ENCODE measurements around the genes TIMM29 and PRKCSH.

GRCh38 chr19:10817220-10818180 is 18.5 kb downstream of the TMED1 start:
- PRO-cap, 8 experiments: peak in 5 of 8 experiments; most common plus-strand start chr19:10817480 (in 4)

GRCh38 chr19:10828872-10829776 is 6.9 kb downstream of the TMED1 start:
- PRO-cap, 8 experiments: no peak in any of the 8 experiments

GRCh38 chr19:10867914-10868433 is 3.4 kb upstream of the CARM1 start:
- PRO-cap, 8 experiments: no peak in any of the 8 experiments

- PRO-cap, 8 experiments: peak in 7 of 8 experiments; most common plus-strand start chr19:10928810 (in 4); most common minus-strand start chr19:10928668 (in 7)
Observed at GRCh38 chr19:10928498-10929515, at the start of gene TIMM29. TSS of gene TIMM29 (plus strand) at chr19:10928811.

DNA sequence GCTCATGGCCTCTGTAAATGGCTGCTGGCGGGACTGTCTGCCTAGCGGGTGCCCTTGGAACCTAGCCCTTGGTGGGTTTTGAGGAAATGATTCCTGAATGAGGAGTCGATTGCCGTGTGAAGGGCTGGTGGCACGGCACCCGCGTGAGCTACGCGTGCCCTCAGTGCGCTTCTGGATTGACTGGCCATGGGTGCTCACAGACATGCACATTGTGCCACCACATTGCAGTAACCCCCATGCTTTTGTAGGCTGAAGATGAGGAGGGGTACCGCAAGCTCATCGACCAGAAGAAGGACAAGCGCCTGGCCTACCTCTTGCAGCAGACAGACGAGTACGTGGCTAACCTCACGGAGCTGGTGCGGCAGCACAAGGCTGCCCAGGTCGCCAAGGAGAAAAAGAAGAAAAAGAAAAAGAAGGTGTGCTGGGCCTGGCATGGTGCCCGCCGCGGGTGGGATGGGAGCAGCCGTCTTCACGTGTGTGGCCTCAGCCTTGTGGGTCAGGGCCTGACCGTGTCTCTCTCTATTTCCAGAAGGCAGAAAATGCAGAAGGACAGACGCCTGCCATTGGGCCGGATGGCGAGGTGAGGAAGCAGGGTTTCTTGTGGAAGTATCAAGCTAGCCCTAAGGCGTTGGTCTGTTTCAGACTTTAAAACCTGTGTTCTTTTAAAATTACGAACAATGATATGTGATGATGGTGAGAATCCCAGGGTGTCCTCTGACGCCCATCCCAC is 35.3 kb downstream of the SMARCA4 start:
- PRO-cap, 8 experiments: no peak in any of the 8 experiments

GRCh38 chr19:11058155-11058971 is 30.9 kb upstream of the LDLR start:
- PRO-cap, 8 experiments: peak in 2 of 8 experiments; most common minus-strand start chr19:11058343 (in 2)

GRCh38 chr19:11089591-11089692 is 179 bp downstream of the LDLR start:
- PRO-cap, 8 experiments: no peak in any of the 8 experiments

DNA sequence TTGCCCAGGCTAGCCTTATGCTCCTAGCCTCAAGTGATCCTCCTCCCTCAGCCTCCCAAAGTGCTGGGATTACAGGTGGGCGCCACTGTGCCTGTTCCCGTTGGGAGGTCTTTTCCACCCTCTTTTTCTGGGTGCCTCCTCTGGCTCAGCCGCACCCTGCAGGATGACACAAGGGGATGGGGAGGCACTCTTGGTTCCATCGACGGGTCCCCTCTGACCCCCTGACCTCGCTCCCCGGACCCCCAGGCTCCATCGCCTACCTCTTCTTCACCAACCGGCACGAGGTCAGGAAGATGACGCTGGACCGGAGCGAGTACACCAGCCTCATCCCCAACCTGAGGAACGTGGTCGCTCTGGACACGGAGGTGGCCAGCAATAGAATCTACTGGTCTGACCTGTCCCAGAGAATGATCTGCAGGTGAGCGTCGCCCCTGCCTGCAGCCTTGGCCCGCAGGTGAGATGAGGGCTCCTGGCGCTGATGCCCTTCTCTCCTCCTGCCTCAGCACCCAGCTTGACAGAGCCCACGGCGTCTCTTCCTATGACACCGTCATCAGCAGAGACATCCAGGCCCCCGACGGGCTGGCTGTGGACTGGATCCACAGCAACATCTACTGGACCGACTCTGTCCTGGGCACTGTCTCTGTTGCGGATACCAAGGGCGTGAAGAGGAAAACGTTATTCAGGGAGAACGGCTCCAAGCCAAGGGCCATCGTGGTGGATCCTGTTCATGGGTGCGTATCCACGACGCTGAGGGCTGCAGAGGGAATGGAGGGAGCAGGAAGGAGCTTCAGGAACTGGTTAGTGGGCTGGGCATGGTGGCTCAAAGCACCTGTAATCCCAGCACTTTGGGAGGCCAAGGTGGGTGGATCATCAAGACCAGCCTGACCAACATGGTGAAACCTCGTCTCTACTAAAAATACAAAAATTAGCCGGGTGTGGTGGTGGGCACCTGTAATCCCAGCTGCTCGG is 24.1 kb downstream of the LDLR start:
- PRO-cap, 8 experiments: no peak in any of the 8 experiments

GRCh38 chr19:11135799-11136916 is 19.4 kb downstream of the SPC24 start:
- PRO-cap, 8 experiments: no peak in any of the 8 experiments

GRCh38 chr19:11159633-11160411 is 4.2 kb upstream of the SPC24 start:
- PRO-cap, 8 experiments: no peak in any of the 8 experiments

GRCh38 chr19:11168408-11169058 is 13.0 kb upstream of the SPC24 start:
- PRO-cap, 8 experiments: no peak in any of the 8 experiments

DNA sequence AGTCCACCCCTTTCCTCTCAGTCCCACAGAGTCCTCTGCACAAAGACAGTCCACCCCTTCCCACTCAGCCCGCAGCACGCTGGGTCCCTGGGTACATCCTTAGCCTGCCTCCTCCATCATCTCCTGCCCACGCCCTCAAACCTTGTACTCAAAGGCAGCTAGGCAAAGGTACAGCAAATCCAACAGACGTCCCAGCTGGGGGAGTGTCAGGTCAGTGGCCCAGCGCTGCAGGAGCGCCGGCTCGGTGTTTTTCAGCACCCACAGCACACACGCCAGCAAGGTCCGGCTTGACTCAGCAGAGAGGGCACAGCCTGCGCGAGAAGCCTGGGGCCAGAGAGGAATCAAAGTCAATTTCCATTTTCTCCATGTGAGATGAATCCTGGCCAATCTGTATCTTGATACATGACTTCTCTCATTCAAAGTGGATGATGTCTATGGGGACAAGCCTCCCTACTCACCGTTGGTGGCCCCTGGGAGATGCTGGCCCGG is 19.5 kb upstream of the KANK2 start:
- PRO-cap, 8 experiments: no peak in any of the 8 experiments

- PRO-cap, 8 experiments: no peak in any of the 8 experiments
Observed at GRCh38 chr19:11373360-11374128, 922 bp upstream of the SWSAP1 start.

DNA sequence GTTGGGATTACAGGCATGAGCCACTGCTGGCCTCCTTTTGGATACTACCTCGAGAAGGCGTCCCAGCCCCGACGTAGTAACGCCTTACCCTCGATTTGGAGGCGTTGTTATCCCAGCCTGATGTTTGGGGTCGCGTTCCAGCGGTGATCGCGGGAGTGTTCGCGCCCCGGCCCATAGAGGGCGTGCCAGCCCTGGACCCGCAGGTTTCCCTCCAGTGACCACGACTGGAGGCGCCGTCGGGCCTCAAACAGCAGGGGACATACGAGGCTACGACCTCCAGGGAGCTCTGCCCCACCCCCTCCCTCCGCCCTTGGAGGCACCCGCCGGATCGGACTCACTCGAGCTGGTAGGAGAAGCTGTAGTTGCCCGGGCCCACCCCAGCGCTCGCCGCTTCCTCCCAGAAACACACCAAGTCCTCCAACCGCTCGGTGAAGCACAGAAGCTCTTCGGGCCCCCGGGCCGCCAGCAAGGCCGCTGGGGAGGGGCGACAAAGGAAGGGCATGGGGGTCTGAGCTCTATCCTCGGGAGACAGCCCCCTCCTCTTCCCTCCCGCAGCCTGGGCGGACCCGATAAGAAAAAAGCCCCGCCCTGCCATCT is 1.3 kb downstream of the EPOR start:
- PRO-cap, 8 experiments: peak in 6 of 8 experiments; most common plus-strand start position 223 of the sequence (in 5); most common minus-strand start position 218 of the sequence (in 1)

DNA sequence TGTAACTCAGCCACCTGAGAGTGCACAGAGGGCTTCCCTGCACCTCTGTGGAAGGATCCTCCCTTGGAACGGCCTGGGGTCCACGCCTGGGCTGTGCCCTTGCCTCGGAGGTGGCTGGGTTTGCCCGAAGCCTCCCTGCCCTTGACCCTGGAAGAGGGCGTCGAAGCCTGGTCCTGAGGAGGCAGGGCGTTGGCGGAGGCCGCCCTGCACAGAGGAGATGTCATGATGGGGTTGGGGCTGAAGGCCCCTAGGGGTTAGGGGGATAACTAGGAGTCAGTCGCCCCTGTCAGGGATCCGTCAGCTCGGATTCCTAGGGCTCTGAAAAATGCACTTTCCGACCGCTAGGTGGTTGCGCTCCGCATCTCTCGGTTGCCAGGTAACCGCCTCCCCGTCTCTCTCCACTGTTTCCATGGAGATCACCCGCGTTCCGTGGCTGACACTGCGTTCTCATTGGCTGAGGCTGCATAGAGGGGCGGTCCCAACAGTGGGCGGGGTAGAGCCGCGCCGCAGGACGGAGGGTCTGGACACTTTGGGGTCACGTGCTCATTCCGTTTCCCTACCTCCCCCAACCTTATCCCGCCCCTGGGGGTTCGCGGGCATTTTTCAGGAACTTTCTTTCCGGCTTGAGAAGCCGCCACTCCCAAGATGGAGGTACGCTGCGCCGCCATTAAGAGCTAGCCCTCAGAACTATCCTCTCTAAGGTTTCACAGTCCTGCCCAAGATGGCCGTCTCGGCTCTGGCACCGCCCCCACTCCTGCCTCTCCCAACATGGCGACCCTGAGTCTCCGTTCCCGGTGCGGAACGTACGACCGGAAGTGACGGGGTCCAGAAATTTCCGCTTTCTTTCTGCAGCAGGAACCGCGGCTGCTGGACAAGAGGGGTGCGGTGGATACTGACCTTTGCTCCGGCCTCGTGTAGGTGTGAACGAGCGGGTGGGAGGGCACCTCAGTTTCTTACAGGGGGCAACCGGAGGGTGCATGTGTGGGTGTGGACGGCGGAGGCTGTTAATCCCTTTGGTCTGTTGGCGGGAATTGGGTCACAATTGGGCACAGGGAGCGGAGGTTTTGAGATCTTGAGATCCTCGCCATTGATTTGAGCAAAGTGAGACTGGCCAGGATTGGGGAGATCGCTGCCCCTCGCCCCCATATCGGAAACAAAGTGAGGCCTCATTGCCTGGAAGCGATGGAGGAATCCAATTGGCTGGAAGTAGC is at the start of gene PRKCSH:
Gene PRKCSH, plus strand, starts transcription at position 843 of the 1,211 bp plus-strand sequence.
- PRO-cap, 8 experiments: peak in 7 of 8 experiments; most common plus-strand start position 854 of the sequence (in 3); most common minus-strand start position 669 of the sequence (in 1)

GRCh38 chr19:11536014-11536354 is 2.7 kb upstream of the CNN1 start:
- PRO-cap, 8 experiments: peak in 2 of 8 experiments; most common minus-strand start chr19:11536112 (in 1)

DNA sequence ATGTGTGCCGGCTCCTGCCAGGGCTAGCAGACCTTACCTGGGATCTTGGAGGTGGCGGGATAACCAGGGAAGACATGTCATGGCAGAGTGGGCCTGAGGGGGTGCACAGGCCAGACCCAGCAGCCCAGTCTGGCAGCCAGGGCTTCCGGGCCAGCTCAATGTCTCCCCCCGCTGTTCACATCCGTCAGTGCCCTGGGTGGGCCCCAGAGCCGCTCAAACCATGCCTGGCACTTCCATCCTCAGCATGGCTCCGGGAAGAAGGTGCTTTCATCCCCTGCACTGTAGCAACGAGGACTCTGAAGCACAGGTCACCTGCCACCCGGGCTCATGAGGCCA is 7.1 kb downstream of the ELOF1 start:
- PRO-cap, 8 experiments: no peak in any of the 8 experiments

DNA sequence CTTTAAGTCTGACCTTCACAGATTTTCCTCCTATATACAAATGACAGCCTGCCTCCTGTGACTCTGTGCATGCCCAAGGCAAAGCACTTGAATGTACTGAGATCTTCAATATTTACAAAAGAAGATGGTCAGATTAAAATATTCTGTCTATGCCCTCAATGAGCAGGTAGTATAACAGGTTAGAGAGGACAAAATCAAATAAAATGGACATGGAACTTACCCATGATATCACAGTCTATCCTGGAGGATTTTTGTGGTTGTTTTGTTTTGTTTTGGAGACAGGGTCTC is 42.0 kb downstream of the ZNF823 start:
- PRO-cap, 8 experiments: no peak in any of the 8 experiments

DNA sequence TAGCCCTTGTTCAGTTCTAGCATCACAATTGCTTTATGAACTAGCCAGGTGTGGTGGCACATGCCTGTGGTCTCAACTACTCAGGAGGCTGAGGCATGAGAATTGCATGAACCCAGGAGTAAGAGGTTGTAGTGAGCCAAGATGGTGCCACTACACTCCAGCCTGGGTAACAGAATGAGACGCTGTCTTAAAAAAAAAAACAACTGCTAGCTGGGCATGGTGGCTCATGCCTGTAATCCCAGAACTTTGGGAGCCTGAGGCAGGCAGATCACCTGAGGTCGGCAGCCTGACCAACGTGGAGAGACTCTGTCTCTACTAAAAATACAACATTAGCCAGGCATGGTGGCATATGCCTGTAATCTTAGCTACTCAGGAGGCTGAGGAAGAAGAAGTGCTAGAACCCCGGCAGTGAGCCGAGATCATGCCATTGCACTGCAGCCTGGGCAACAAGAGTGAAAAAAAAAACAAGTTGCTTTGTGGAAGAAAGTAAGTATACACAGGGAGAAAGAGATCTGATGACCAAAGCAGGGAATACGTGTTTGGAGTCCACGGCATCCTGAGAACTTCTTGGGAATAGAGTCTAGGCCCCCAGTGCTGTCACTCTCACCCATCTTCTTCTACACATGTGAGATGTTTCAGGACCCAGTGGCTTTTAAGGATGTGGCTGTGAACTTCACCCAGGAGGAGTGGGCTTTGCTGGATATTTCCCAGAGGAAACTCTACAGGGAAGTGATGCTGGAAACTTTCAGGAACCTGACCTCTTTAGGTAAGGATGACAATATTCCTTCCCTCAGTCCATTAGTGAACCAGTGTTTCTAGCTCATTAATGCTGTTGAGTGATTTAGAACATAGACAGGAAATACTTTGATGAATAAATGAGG is 15.8 kb downstream of the ZNF440 start:
- PRO-cap, 8 experiments: no peak in any of the 8 experiments

DNA sequence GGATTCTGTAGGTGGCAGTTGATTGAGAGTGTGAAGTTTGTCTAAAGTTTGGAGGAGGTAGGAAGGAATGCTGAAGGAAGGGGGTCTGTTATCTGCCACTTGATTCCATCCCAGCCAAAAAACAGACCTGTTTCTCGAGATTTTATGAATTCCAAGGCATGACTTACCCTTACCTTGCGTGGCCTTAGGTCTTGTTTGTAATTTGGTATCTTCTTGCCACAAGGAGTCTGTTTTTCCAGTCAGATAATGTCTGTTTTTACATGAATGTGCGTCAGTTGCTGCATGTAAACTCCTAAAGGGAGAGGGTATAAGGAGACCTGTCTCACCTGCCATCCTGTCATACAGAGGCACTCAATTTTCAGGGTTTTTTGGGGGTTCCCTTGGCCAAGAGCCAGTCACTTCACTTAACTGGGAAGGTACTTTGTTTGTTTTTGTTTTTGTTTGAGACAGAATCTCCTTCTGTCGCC is 1.1 kb downstream of the ZNF763 start:
- PRO-cap, 8 experiments: peak in 1 of 8 experiments; most common plus-strand start position 147 of the sequence (in 1)

Data from peripheral blood mononuclear cell (primary cell).